ENCODE data around the gene KLHDC3.

DNA sequence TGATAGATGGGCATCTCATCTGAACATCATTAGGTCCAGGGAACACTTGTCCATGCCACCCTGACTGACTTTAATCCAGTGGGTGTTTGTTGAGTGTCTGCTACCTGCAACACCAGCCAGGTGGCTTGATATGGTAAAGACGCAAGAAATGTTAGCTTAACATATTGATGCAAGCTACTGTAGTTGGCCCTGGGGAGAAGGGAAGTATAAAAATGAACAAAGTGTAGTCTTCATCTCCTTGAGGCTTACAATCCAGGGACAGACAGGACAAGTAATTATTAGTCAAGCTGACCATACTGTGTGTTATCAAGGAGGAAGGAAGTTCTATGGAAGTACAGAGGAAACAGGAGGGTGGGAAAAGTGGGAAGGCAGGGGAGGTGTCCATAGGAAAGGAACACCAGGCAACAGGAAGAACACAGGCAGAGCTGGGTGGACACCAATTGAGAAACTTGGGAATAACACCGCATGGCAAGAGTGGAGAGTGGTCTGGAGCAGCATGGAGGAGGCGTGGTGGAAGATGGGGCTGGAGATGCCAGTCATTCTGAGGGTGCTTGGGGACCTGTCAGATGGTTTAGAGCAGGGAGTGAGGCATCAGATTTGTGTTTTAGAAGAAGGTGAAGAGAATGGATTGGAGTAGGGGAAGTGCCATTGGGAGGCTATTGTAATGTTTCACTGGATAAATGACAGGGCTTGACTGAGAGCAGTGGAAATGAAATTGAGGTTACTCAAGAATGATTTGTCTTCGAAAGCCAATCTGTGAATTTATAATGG, 14.2 kb upstream of the BICRAL start:
- PRO-cap: no peak

GRCh38 chr6:42783280-42784277, 1.7 kb downstream of the BICRAL start:
- PRO-cap: bidirectional peak, plus-strand start at chr6:42783496, minus-strand start at chr6:42783417; bidirectional peak, plus-strand start at chr6:42783845, minus-strand start at chr6:42783862; unidirectional peak, minus-strand start at chr6:42784058

DNA sequence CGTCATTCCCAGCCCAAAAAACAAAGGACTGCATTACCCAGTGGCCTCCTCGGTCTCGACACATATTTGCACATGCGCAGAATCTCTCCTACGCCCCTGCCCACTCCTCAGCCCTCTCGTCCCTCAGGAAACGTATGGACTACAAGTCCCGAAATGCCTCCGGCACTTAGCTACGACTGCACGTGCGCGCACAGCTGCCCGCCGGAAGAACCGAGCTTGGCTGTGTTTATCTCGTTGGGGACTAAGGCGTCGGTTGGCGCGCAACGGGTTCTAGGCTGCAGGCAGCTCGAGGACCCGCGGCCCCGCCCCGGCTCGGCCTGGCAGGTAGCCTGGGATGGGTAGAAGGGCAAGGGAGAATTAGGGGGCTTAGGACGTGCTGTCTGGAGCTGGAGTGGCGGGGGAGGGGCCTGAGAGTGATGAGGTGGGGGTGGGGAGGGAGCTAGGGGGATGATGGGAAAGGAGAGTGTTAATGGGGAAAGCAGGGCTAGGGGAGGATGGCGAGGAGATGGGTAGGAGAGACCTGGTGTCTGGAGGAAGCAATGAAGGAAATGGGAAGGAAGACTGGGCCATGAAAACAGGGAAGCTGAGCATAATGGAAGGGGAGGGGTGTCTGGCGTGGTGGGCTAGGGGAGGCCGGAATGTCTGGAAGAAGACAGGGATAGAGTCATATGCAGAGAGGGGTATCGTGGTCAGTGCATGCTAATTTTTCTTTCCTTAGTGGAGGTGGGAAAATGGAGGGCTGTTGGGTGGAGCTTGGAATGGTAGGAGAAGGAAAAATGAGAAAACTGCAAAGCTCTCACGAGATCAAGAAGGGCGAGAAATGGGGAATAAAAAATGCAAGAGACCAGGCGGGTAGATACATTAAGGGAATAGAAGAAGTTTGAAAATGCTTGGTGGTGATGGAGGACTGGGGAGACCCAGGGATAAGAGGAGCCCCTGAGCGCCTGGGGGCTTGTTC, at the start of gene KLHDC3:
Gene KLHDC3, plus strand, starts transcription at position 225 of the 958 bp plus-strand sequence.
- PRO-cap: bidirectional peak, plus-strand start at position 225 of the sequence, minus-strand start outside the sequence; bidirectional peak, plus-strand start at position 481 of the sequence, minus-strand start at position 549 of the sequence; bidirectional peak, plus-strand start at position 736 of the sequence, minus-strand start at position 648 of the sequence

- PRO-cap: bidirectional peak, plus-strand start at chr6:43060119, minus-strand start at chr6:43060145; bidirectional peak, plus-strand start at chr6:43060324, minus-strand start at chr6:43060217
These were observed 779 bp downstream of the KLC4 start for GRCh38 chr6:43060088-43060732.

GRCh38 chr6:43129437-43130089, 41.5 kb upstream of the SRF start:
- PRO-cap: no peak

DNA sequence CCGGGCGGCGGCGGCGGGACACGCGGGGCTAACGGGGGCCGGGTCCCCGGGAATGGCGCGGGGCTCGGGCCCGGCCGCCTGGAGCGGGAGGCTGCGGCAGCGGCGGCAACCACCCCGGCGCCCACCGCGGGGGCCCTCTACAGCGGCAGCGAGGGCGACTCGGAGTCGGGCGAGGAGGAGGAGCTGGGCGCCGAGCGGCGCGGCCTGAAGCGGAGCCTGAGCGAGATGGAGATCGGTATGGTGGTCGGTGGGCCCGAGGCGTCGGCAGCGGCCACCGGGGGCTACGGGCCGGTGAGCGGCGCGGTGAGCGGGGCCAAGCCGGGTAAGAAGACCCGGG, 643 bp downstream of the SRF start:
- PRO-cap: bidirectional peak, plus-strand start at position 140 of the sequence, minus-strand start at position 139 of the sequence

DNA sequence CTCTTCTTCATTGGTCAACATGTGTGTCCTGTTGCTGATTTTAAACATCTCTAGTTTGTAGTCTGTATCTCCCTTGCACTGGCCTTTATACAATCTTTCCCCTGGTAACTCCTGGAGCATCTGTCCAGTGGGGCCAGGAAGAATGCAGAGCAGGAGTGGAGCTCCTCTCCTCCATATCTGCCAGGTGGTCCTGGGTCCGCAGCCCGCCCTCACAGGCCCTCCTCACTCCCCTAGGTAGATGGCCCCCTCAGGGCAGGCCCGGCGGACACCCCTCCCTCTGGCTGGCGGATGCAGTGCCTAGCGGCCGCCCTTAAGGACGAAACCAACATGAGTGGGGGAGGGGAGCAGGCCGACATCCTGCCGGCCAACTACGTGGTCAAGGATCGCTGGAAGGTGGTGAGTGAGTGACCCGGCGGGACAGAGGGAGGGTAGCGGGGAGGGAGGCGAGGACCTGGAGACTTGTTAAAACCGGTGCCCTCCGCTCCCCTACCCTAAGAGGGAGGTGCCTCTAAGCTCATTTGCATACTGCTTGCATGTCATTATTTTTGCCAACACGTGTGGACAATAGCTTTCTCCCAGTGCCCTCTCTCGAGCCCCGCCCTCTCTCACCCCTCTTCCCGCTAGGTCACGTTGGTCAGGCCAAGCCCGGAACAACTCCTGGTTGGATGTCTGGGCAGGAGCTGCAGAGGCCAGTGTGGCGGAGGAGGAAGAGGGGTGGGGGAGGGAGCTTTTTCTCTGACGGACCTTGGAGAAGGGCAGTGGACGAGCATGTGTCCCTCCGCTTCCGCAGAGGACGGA, 3.3 kb downstream of the TTBK1 start:
- PRO-cap: bidirectional peak, plus-strand start at position 347 of the sequence, minus-strand start at position 197 of the sequence; bidirectional peak, plus-strand start at position 637 of the sequence, minus-strand start at position 607 of the sequence

DNA sequence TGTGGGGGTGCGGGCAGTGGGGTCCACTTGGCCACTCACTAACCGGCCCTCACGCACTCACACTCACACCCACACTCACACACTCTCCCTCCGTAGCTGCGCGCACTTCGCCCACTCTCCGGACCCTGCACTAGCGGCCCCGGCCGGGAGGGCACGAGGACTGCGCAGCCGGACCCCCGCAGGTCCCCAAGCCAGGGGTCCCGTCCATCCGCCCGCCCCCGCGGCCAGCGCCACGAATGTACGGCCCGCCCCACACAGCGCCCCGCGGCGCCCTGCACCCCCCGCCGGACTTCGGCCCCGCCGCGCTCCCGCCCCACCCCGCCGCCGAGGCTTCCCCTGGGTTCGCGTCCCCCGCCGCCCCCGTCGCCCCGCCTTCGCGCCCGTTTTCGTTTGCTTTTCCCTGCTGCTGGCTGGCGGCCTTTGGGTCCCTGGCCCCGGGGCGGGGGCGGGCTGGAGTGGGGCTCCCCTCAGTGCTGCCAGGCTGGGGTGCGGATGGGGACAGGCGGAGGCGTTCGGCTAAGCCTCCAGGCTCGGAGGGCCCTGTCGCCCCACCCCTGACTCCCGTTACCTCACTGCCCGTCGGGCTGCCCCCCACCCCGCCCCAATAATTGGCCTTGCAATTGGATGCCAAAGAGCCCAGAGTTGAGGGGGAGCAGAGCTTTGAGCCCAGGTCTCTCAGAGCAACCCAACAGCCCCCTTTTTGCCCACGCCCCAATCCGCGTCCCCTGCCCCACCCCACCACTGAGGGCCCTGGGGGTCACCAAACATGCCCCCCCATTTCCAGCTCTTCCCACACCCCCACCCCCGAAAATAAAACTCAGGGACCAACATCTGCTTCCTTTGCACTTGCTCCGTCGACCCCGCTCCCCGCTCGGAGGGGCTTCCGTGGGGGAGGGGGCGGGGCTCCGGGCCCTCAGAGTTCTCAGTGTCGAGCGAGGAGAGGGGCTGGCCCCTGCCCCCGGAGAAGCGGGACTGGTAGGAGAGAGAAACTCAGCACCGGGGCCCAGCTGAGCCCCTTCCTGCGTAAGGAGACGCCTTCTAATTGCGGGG, 22.7 kb upstream of the SLC22A7 start:
- PRO-cap: no peak

DNA sequence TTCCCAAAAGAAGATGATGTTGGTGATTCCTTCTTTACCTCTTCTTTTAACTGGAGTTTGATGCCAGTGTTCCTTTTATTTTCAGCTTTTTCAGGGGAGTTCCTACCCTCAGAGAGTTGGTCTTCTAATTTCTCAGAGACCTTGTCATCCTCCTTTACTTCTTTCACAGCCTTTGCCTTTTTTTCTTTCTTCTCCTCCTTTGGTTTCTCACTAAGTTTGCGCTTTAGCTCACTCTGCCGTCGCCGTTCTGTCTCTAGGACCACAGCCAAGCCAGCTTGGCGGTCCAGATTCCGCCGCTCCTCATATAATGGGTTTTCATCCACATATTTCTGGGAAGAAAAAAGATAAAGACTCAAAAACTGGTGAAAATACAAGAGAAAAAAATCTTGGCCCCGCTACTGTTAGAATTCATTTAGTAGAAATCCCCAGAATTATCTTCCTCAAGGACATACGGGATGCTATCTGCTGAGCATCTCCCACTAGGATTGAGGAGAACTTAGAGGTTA, 29.2 kb downstream of the ZNF318 start:
- PRO-cap: no peak

GRCh38 chr6:43340680-43340993, 28.8 kb downstream of the ZNF318 start:
- PRO-cap: no peak

GRCh38 chr6:43355576-43356609, 13.6 kb downstream of the ZNF318 start:
- PRO-cap: no peak

- PRO-cap: no peak
These were observed 11.4 kb downstream of the DLK2 start for GRCh38 chr6:43443744-43444462.

DNA sequence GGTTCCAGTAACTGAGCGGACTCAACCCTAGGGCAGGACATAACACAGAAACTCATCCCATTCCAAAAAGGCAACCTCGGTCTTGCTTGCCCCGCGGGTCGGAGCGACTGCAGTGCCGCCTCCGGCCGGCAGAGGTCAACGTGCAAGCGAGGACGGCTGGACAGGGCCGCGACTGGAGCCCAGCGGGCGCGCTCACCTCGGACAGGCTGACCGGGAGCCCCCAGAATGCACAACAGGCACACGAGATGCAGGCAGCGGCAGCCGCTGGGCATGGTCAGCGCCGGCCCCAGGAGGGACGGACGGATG, 841 bp downstream of the DLK2 start:
- PRO-cap: unidirectional peak, plus-strand start at position 149 of the sequence; unidirectional peak, plus-strand start at position 223 of the sequence

- PRO-cap: no peak
These were observed 4.5 kb upstream of the RSPH9 start for GRCh38 chr6:43640192-43640872.

GRCh38 chr6:43669613-43670460, 17.8 kb downstream of the MRPS18A start:
- PRO-cap: no peak

DNA sequence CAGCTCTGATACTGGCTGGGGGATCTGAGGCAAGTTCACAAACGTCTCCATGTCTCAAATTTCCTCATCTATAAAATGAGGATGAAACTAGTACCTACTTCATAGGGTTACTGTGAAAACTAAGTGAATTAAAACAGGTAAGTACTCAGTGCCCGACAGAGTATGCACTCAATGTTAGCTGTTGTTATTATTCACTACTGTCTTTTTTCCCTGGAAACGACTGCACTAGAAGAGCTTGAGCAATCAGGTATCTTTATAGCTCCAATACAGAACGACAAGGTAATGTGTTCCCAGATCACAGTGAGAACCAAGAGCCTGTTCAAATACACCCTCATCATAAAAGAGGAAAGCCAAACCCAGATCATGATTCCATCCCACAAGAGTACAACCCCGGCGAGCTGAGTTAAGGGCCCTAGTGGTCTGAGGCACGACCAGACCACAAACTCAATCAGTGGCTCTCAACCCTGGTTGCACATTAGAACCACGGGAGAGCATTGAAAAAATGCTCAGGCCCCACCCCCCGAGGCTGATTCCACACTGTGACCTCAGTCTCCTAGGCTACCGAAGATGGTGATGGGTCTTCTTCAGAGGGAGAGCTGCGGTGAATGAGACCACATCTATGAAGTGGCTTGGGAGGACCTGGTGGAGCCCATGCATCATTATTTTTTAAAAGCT, 9.8 kb downstream of the MRPS18A start:
- PRO-cap: no peak

GRCh38 chr6:43704119-43704450, 16.5 kb upstream of the MRPS18A start:
- PRO-cap: no peak

GRCh38 chr6:43741722-43742293, 28.2 kb upstream of the VEGFA start:
- PRO-cap: no peak

GRCh38 chr6:43771525-43772214, 1.7 kb downstream of the VEGFA start:
- PRO-cap: bidirectional peak, plus-strand start at chr6:43771639, minus-strand start at chr6:43771671; bidirectional peak, plus-strand start at chr6:43771980, minus-strand start at chr6:43772033

DNA sequence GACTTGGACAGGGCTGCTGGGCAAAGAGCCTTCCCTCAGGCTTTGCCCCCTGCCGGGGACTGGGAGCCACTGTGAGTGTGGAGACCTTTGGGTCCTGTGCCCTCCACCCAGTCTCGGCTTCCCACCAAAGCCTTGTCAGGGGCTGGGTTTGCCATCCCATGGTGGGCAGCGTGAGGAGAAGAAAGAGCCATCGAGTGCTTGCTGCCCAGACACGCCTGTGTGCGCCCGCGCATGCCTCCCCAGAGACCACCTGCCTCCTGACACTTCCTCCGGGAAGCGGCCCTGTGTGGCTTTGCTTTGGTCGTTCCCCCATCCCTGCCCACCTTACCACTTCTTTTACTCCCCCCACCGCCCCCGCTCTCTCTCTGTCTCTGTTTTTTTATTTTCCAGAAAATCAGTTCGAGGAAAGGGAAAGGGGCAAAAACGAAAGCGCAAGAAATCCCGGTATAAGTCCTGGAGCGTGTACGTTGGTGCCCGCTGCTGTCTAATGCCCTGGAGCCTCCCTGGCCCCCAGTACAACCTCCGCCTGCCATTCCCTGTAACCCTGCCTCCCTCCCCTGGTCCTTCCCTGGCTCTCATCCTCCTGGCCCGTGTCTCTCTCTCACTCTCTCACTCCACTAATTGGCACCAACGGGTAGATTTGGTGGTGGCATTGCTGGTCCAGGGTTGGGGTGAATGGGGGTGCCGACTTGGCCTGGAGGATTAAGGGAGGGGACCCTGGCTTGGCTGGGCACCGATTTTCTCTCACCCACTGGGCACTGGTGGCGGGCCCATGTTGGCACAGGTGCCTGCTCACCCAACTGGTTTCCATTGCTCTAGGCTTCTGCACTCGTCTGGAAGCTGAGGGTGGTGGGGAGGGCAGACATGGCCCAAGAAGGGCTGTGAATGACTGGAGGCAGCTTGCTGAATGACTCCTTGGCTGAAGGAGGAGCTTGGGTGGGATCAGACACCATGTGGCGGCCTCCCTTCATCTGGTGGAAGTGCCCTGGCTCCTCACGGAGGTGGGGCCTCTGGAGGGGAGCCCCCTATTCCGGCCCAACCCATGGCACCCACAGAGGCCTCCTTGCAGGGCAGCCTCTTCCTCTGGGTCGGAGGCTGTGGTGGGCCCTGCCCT, 10.7 kb downstream of the VEGFA start:
- PRO-cap: no peak